ENCODE measurements around a stretch of chr2.

GRCh38 chr2:42345782-42346337, 15.2 kb downstream of the COX7A2L start:
- RRBS = no CpG with 5 or more reads among the region's 8 CpGs

GRCh38 chr2:42725700-42725921, 38.3 kb downstream of the OXER1 start:
- RRBS = no CpG with 5 or more reads among the region's 2 CpGs

DNA sequence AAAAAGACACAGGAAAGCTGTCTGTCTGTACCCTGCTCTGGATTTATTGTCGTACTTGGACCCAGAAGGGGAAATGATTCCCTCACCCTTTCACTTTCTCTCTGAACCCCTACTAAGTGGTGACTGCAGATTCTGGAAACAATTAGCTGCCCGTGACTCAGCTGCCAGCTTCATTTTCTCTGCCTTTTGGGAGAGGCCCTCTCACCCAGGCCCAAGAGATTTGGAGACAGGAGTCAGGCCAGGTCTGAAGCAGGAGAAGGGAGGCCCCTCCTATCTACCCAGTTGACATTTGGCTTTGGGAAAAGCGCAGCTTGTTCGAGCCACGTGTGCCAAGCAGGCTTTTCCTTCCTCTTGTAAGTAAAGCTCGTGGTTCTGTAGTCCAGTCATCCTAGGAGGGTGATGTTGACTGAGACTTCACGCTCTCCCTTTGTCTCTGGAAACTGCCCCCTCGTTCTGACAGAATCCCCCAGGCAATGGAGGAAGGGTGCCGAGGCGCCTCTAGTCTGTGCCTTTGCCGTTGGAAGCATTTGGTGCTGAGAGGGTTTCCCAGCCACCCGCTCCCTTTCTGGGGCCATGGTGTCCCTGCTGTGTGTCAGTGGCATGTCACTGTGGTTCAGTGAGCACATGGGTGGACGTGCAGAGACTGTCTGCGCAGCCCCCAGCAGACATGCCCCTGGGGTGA, 8.6 kb downstream of the OXER1 start:
- RRBS = no CpG with 5 or more reads among the region's 14 CpGs

- RRBS = no CpG with 5 or more reads among the region's 6 CpGs
Observed at GRCh38 chr2:42951066-42951679, 158.8 kb upstream of the HAAO start.

GRCh38 chr2:42956999-42957739, 164.8 kb upstream of the HAAO start:
- RRBS = no CpG with 5 or more reads among the region's 11 CpGs

DNA sequence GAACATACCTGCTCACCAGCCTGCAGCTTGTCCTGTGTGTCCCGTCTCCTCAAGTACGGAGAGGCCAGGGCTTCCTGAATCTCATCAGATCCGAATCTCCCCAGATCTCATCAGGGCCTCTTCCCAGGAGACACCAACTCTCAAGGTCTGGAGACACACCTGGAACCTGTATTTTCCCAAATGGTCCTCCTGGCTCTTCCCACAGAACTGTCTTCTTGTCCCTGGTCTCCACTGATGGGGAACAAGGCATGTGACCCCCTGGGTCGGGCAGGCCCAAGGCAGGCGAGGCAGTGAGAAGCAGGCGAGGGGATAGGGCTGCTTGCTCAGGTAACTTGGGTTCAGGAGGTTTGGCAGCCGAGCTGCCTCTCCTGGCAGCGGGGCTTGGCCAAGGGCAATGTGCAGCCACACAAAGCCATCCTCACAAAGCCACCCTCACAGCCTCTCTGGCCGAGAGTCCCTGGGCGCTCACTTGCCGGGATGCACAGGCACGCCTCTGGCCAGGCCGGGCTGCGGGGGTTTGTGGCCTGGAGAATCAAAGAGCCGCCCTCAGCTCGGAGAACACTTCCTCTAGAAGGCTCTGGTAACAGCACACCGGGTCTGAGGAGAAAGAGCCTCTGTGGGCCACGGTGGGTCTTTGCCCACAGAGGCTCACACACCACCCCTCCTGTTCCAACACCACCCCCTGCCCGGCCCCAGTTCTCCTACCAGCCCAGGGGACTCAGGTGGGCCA, 187.1 kb downstream of the ZFP36L2 start:
- RRBS = 20% methylated on average over 3 of the region's 19 CpGs

DNA sequence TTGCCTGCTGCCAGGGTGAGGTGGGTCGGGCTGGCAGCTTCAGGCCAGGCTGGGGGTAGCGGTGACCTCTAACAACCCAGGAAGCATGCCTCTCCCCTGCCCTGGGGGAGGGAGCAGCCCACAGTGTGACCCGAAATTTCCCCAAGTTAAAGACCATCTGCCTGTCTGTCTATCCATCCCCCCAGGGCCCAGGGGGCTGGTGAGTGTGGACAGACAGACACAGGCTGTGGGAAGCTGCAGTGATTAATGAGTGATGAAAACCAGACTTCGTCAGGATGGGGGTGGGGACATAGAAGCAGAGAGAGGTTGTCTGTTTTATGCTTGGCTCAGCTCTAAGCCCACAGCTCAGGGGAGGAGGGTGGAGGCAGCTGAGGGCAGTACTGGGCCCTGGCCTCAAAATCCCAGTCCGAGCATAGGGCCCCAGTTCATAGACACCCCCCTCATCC, 144.0 kb downstream of the ZFP36L2 start:
- RRBS = no CpG with 5 or more reads among the region's 5 CpGs

- RRBS = 5% methylated on average over 39 of the region's 66 CpGs
Observed at GRCh38 chr2:43100732-43101712, 125.4 kb downstream of the ZFP36L2 start.

DNA sequence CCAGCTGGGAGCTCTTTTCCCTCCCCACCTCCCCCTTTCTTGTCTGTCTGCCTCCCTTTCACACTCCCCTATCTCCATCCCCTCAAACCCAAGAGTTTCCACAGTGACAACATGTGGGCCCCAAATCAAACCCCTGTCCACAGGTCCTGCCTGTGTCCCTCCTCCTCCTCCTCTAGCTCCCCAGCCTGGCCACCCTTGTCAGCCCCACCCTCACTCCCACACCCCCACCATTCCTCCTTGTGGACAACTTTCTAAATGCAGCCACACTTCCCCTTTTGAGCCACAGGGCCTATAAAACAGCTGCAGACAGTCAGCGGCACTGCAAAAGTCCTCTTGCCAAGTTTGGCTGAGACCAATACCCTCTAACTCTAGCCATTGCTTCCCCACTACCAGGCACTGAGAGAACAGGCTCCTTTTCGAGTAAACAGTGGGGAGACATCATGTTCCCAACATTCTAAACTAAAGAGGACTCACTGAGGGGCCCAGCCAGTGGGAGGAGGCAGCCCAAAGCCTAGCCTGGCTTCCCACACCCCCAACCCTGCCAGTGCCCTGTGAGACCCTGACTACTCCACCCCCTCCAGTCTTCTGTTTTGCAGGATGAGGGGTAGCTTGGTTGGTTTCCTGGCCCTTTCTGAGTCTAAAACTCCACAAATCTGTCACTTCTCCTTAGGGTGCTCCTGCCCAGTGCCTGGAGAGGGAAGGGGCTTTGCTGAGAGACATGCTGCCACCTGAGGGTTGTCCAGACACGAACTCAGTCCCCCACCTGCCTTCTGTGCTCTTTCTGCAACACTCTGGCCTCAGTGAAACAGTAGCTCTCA, 120.3 kb downstream of the ZFP36L2 start:
- RRBS = no CpG with 5 or more reads among the region's 3 CpGs

- RRBS = no CpG with 5 or more reads among the region's 20 CpGs
Observed at GRCh38 chr2:43134363-43134968, 91.9 kb downstream of the ZFP36L2 start.

GRCh38 chr2:43142920-43143283, 83.5 kb downstream of the ZFP36L2 start:
- RRBS = no CpG with 5 or more reads among the region's 4 CpGs

GRCh38 chr2:43223422-43224599, 2.6 kb downstream of the ZFP36L2 start:
- RRBS = 3% methylated on average over 17 of the region's 56 CpGs

DNA sequence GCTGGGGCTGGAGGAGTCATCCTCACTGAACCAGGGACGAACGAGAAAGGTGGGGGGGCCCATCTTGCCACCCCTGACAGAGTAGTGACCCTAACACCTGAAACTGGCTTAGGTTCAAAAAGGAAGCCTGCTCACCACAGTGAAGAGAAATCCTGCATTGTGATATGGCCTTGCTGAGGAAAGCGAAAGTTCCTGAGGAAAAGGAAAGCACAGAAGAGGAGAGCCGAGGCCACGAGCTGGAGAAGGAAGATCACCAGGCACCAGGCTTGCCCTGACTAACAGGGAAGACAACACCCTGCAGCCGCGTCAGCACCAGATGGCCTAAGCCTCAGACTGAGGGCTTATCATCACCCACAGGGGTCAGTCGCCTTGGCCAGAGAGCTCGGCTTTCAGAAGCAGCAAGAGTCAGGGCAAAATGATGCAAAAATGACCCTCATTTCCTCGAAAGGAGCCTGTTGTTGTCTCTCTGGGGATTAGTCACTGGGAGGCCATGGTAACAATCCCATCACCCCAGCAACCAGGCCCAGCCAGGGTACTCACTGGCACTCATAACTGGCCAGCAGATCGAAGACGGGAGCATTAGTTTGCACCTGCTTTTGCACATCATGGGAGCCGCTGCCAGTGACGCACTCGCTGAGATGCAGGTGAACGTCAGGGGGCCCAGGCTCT, 42.6 kb upstream of the ZFP36L2 start:
- RRBS = no CpG with 5 or more reads among the region's 16 CpGs

DNA sequence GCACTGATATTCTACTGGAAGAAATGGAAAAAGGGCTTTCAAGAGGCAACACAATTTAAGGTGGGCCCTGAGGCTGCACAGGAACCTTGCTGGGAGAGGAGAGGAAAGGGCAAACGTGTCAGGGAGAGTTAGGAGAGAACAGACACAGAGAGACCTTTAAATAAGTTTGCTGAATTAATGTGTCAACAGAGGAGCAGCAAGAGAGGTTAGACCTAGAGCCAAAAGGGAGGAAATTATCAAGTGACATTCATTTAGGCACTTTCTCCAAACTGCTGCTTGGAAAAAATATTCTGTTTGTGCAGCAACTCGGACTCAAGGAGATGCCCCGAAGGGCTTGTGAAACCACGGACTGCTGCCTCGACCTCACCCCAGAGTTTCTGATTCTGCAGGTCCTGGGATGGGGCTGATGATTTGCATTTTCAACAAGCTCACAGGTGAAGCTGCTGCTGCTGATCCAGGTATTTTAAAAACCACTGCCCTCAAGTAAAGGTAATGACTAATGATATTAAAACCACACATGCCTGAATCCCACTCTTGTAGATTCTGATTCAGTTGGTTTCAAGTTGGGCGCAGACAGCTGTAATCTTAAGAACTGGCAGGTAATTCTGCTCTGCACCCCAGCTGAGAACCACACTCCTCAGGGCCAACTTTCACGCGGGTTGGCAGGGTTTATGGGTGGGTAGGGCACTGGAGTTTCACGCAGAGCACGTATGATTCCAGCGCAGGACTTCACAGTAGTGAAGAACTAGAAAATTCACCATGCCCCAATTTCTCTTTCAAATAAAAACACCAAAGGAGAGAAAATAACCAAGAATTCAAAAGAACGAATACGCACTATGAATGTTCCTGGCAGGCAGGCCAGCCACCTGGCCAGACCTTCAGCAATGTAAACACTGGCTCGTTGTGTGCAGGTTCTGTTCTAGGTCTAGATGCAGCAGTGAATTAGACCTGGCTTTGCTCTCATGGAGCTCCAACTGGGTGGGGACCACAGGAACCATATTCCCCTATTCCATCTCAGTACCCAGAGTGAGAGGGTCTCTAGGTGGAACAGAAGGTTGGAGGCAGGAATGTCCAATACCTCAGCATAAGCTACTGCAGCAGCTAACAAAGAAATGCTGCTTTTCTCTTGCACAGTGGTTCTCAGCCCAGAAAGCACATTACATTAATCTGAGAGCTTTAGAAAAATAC, 74.5 kb upstream of the ZFP36L2 start:
- RRBS = no CpG with 5 or more reads among the region's 14 CpGs

DNA sequence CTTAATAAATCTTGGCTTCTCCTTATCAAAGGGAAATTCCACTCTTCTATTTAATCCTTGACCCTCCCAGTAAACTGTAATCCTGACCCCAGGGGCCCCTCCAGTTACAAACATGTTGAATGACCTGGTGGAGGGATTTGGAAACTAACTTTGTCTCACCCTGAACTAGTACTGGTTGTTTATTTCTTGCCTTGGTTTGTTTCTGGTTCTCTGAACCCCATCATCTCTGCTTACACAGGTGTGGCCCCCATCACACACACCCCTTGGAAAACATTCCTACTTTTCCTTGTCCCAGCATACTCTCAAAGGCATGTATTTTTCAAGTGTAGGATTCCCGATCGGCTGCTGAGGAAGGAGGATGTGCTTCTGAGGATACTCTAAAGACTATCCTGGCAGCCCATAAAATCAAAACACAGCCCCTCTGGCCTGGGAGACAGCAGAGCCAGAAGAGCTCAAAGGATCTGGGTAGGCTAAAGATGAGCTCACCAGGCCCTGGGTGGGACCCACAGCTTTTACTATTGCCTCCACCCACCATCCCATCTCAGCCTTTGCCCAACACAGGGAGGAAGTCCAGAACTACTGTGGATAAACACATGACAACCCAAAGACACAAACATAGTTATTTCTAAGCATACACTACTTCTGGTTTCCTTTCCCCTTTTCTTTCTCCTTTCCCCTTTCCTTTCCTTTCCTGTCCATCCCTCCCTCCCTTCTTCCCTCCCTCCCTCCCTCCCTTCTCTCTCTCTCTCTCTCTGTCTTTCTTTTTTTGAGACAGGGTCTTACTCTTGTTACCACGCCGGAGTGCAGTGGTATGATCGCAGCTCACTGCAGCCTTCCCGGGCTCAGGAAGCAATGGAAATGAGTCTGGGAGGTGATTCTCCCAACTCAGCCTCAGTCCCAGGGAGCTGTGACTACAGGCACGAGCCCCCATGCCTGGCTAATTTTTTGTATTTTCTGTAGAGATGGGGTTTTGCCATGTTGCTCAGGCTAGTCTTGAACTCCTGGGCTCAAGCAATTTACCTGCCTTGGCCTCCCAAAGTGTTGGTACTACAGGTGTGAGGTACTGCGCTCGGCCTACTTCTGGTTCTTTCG, 79.2 kb upstream of the ZFP36L2 start:
- RRBS = no CpG with 5 or more reads among the region's 10 CpGs

GRCh38 chr2:43323855-43325083, 97.9 kb upstream of the ZFP36L2 start:
- RRBS = no CpG with 5 or more reads among the region's 12 CpGs

- RRBS = no CpG with 5 or more reads among the region's 10 CpGs
Observed at GRCh38 chr2:43469673-43470550, 125.9 kb downstream of the THADA start.

DNA sequence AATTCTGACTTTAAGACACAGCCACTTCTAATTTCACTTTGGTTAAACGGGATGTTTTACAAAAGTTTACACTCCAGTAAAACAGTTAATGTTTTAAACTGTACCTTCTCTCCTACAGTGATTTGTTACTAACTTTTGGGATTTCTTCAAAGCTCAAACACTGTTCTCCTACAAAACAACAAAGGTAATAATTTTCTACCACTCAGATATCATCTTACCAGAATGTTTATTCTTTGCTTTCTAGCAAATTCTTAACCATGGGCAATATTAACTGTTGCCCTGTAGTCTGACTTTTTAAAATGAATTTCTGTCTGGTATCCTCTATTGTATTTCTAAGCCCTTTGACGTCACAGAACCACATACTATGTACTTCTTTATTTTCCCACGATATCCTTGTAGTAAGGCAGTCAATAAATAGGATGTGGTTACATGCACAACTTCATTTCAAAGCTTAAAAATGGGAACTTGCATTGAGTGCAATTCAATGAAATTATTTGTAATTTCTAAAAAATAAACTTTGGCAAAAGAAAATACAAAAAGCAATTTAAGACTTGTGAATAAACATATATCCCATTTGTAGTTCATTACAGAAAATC, 58.7 kb downstream of the THADA start:
- RRBS = no CpG with 5 or more reads among the region's 3 CpGs

GRCh38 chr2:43826266-43826598, 12.4 kb downstream of the ABCG5 start:
- RRBS = no CpG with 5 or more reads among the region's 6 CpGs

GRCh38 chr2:44060965-44061503, 65.2 kb upstream of the LRPPRC start:
- RRBS = no CpG with 5 or more reads among the region's 4 CpGs

Measured in brain (tissue), 1 donor.